Hematopoietic multipotent progenitor cell (in vitro differentiated cells): Measurements from ENCODE around the genes FAM114A1 and RFC1.

DNA sequence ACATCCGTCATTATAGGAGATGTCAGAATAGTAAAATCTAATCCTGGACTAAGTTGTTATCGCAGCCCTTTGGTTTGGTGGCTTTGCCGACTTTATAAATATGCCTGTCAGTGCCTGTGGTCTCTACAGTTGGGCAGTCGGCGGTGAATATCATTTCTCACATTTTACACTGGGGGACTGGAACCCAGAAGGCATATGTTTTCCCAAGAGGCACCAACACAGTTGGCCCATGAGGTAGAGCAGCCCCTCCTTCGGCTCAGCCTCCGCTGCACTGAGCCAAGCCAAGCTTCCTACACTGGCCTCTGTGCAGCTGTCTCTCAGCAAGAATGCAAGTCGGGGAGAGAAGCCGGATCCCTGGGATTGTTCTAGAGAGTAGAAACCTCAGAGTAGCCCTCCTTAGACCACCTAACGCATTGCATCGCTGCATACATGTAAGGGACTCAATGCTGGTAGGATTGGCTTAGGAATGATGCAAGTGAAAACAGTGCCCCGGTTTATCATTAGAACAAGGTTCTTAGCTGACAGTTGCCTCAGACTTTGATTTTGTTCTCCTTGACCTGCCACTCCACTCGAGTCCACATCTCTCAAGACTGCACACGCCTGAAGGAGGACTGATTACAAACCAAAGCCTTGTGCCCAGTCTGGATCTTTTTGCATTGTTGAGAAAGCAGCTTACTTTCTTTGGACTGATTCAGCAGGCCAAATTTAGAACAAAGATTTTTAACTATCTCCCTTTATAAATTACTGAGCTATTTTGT is 125.3 kb downstream of the PTTG2 start:
- CAGE, long polyA plus RNA, result no peak

DNA sequence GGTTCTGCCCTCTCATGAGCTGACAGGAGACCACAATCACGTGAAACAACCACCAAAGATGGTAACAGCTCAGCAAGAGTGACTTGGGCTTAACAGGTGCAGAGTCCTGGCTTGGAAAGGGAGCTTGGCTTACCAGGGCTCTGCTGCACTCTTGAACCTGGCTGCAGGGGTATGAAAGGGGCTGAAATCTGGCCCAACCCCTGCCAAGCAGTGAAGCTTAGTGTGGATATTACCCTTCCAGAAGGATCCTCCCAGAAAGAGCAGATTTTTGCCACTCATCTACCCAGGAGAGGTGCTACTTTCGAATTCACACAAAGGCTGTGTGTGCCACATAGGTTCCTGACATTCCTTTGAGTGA is 350.4 kb downstream of the PTTG2 start:
- CAGE, long polyA plus RNA, result no peak

- CAGE, long polyA plus RNA, result no peak
Measured at GRCh38 chr4:38328201-38328706, 335.7 kb upstream of the KLF3 start.

DNA sequence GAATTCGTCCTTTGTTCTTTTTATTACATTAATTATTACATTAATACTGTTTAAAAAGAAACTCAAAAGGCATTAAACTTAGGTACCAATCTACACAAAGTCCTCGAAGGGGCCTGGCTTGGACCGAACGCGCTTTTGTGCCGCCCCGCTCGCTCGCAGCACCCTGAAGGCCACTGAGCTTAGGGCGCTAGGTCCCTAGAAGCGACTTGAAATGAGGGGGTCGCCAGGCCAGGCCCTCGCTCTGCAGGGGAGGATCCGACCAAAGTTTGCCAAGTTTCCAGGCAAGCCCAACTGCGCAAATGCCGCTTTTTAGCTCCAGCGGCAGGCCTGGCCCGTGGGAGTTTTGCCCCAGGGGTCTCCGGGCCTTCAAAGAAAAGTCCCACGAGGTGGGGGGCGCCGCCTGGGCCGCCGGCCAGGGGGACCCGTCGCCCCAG is 1.1 kb upstream of the KLF3 start:
- CAGE, long polyA plus RNA, result no peak

DNA sequence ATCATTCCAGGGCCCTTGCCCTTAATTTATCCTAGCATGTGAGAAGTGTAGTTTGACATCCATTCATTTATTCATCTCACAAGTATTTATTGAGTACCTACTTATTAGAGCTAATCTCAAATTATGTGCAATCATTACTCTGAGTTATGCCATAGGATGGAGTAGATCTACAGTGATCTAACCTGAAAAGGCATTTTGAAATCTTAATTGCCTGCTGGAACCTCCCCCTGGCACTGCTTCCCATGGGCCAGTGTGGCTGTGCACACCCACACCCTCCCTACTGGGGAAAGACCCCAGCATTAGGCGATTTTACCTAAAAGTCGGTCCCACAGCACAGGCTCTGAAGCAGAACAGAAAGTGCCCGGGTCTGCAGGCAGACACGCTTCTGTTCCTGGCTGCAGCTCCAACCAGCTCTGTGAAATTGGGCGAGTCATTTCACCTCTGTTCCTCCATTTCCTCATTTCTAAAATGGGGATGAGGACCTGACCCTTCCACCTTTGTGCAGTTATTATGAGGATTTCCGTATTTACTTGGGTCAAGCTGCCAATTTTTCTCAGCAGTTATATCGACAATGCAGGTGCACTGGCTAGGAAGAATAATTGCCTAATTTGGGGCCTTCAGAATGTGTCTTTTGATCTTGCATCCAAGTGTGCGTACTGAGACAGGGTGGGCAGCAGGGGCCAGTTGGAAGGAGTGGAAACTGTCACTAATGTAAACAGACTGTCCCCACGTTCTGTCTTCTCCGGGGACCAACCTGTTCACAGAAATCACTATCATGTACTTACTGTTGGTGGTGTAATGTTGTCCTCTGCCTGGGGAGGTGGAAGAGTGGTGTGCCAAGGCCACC is 7.0 kb downstream of the KLF3 start:
- CAGE, long polyA plus RNA, result no peak

DNA sequence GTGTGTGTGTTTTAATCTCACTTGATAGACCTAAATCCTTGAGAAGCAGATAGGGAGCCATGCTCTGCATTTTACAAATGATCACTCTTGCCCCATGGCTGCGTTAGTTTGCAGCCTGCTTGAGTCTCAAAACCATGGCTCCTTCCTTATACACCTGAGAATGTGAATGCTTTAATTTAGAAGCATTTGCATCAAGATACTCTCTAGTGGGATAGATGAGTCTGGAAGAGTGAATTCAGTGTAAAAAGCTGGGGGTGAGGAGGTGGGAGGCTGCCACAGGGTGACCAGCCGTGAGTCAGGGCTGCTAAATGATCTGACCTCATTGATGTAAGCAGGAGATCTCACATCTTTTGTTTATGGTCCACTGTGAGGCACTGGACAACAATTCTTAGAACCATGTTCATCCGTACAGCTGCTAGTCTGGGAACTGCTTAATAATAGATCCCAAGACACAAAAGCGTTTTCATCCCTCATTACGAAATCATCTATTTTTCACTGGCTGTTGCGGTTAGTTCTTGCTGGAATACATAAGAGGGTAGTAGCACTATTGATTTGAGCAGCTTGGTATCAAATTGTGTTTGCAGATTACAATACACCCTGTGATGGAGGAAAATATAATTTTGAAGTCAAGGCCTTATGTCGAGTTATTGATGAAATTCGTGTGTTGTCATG is 14.0 kb downstream of the KLF3 start:
- CAGE, long polyA plus RNA, result no peak

DNA sequence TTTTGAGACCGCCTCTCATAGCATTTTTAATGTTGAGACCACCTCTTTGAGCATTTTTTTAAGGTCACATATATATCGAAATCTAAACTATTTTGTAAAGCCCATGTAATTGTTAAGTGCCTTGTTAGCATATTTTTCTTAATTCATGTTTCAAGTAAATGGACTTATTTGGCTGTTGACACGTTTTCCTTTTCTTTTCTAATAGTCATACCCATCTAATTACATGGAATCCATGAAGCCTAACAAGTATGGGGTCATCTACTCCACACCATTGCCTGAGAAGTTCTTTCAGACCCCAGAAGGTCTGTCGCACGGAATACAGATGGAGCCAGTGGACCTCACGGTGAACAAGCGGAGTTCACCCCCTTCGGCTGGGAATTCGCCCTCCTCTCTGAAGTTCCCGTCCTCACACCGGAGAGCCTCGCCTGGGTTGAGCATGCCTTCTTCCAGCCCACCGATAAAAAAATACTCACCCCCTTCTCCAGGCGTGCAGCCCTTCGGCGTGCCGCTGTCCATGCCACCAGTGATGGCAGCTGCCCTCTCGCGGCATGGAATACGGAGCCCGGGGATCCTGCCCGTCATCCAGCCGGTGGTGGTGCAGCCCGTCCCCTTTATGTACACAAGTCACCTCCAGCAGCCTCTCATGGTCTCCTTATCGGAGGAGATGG is 24.5 kb downstream of the KLF3 start:
- CAGE, long polyA plus RNA, result no peak

DNA sequence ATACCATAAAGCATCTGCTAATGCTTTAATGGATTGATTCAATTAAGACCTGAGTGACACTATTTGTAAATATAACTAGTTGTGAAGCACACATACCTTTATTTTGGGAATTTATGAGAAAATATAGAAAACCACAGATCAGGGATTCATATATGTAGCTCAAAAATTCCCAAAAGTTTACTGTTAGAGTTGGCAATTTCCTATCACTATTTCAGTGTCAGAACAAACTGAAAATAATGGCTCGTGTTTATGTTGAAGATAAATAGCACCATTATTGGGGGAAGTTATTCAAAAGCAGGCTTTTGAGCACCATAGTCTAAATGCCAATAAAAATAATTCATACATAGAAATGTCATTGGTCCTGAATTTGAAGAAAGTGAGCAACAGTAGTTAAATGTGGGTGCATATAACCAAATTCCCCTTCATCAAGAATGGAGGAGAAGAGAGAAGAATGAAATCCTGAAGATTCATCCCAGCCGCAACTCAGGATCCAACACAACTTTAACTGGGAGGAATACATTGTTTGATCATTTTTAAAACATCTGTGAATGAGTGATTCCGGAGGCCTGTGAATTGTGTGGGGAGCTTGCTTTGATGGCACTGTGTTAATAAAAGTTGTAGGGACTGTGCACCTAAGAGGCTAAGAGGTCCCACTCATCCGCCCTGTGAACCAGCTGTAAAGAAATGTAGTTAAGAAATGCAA is 34.6 kb downstream of the KLF3 start:
- CAGE, long polyA plus RNA, result no peak

GRCh38 chr4:38701674-38702265 is 37.8 kb downstream of the KLF3 start:
- CAGE, long polyA plus RNA, result no peak

GRCh38 chr4:38787552-38788133 is 4.9 kb upstream of the TLR10 start:
- CAGE, long polyA plus RNA, result no peak

DNA sequence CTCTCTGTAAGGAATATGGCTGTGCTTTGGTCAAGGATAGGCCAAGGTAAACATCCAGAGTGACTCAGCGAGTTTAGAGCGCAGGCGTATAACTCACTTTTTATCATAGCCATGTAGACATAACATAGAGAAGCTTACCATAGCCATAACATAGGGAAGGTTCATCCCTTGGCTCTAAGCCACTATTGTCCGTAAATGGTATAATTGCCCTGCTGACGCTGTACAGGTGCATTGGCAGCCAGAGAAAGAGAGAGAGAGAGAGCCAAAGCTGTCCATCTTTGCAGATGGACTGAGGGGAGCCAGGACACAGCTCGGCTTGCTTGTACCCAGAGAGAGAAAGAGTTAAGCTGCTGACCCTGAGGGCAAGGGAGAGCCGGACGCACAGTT is 1.9 kb downstream of the TLR1 start:
- CAGE, long polyA plus RNA, result no peak

DNA sequence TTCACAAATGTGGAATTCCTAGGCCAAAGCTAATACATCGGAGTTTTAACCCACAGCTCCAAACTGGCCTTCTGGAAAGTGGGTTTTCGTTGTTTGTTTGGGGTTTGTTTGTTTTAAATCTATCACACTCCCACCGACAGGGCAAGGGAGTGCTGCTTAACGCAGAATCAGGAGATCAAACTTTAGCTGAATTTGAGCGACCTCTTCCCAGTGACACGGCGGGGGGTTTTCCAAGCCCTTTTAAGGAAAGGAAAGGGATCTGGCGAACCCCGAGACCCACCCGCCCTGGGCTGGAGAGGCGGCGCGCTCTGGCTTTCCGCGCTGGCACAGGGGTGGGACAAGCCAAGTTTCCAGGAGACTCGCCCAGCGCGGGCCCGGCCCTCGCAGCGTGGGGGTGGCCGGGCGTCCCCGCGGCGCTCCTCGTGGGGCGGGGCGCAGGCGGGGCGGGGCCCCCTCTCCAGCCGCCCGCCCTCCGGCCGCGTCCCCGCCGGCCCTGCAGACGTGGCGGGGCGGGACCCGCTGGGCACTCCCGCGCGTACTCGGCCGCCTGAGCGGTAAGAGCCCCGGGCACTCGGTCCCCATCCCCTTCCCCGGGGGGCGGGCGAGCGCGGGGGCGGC is at the start of gene FAM114A1:
Gene FAM114A1 (plus strand): TSS at position 526 of the 618 bp plus-strand sequence.
- CAGE, long polyA plus RNA, result no peak

GRCh38 chr4:38872662-38873221 is 5.1 kb downstream of the FAM114A1 start:
- CAGE, long polyA plus RNA, result no peak

GRCh38 chr4:39365462-39366751 is at the start of gene RFC1:
Gene RFC1 (minus strand): TSS chr4:39366362.
- CAGE, long polyA plus RNA, result no peak

DNA sequence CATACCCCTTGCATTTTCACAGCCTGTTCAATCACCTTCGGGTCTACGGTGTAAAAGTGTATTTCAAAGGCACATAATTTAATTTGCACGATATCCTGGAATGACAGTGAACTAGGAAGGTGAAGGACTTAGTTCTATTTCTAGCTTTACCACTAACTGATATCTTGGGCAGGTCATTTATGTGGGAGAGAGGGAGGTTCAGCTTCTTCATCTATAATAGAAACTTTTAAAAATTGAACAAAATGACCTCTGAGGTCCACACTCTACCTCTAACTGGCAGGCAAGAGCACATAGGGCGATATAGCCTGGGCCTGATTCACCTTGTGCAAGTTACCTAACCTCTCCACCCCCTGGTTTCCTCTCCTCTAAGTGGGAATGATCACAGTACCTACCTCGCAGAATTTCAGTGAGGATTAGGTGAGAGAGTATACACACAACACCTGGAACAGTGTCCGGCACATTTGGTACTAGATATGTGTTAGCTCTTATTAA is 15.4 kb downstream of the KLB start:
- CAGE, long polyA plus RNA, result no peak

- CAGE, long polyA plus RNA, result no peak
Measured at GRCh38 chr4:39464870-39465491, 6.1 kb downstream of the LIAS start.

GRCh38 chr4:39538882-39539567 is 11.8 kb upstream of the UGDH start:
- CAGE, long polyA plus RNA, result no peak

DNA sequence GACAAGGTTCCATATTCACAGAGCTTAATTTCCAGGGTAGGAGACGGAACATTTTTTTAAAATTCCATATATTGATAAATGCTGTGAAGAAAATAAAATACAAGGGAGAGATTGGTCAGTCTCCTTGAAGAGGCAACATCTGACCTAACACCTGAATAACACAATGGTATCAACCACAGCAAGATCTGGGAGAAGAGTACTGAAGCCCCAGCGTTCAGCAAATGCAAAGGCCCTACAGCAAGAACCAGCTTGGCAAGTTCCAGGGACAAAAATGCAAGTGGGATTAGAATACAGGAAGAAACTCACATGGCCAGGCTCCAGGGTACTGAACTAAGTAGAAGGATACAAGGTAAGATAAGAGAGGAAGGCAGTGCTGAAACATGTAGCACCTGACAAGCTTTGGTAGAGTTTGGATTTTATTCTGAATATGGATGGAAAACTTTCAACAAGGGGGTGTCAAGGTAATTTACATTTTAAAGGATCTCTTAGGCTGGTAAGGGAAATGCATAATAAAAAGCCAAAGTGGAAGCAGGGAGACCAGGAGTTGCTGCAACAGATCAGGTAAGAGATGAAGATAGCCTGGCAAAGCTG is 3.6 kb downstream of the SMIM14 start:
- CAGE, long polyA plus RNA, result no peak

DNA sequence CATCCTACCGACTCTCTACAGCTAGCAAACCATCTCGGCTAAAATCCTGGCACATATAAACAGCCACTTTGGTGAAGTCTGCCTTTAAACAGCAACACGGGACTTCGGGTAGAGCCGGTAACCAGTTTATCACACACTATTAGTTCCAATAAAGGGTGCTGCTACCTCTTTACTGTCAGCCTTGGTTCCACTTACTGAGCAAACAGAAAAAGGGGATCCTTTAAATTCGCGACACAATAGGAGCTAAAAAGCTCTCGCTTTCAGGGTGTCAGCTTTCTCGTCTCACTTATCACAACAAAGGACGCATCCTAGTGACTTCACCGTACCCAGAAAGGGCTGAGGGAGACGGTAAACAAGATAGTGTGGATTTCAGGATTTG is 678 bp downstream of the SMIM14 start:
- CAGE, long polyA plus RNA, result no peak

DNA sequence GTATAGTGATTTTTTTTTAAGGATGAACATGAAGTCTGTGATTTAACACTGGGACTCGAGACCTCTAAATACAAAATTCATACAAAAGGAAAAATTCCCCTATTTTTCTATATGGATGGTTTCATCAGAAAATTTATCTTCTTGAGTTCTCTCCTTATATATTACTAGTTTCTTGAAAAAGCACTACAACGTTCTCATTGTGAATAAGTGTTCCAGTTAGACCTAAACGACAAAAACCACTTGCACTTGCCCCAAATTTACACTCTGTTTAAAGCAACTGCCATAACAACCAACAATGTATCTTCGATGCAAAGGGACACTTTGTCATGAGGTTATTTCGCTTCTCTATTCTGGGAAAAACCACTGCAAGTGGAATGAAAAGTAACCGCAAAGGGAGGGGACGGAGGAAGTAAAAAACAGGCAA is 1.4 kb upstream of the N4BP2 start:
- CAGE, long polyA plus RNA, result no peak